ENCODE results near the gene PSMD1.

DNA sequence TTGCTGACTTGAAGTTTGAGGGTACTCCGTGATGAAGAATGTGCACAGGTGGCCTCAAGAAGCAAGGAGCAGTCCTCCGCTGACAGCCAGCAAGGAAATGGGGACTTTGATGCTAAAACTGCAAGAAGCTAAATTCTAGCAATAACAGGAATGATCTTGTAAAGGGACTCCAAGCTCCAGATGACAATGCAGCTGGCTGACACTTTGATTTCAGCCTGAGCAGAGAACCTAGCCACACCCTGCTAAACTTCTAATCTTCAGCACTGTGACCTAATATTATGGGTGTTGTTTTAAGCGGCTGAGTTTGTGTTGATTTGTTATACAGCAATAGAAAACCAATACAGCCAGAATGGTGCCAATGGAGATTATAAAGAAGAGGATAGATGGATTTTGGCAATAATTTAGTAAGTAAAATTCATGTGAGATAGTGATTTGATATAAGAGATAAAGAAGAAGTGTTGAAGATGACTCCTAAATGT lies 196.7 kb upstream of the SPHKAP start:
- PRO-cap: no peak

DNA sequence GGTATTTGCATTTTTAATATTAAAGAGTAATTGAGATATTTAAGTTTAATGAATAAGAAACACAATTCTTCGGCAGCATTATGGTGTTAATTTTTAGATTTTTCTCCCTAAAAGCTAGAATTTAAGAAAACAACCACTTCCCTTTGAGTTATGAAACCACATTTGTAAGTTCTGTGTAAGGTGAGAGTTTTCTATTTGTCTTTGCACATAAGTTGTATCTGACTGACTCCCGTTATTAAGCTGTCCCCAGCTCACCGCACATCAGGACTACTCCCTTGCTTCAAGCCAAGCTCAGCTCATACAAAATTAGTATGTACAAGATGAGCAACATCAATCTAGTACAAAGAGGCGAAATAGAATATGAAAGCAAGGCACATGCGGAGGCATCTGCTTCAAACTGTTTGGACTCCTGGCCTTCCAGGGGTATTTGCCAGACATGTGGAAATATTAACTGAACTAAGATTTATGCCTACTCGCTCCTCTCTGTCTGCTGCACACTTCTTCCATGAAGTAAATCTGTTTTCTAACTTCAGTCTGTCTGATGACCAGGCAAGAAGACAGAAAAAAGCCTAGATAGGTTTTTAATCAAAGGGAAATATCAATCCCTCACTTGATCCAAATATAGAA lies 499.9 kb downstream of the PID1 start:
- PRO-cap: no peak

GRCh38 chr2:229113929-229115257 lies 156.7 kb downstream of the PID1 start:
- PRO-cap: no peak

DNA sequence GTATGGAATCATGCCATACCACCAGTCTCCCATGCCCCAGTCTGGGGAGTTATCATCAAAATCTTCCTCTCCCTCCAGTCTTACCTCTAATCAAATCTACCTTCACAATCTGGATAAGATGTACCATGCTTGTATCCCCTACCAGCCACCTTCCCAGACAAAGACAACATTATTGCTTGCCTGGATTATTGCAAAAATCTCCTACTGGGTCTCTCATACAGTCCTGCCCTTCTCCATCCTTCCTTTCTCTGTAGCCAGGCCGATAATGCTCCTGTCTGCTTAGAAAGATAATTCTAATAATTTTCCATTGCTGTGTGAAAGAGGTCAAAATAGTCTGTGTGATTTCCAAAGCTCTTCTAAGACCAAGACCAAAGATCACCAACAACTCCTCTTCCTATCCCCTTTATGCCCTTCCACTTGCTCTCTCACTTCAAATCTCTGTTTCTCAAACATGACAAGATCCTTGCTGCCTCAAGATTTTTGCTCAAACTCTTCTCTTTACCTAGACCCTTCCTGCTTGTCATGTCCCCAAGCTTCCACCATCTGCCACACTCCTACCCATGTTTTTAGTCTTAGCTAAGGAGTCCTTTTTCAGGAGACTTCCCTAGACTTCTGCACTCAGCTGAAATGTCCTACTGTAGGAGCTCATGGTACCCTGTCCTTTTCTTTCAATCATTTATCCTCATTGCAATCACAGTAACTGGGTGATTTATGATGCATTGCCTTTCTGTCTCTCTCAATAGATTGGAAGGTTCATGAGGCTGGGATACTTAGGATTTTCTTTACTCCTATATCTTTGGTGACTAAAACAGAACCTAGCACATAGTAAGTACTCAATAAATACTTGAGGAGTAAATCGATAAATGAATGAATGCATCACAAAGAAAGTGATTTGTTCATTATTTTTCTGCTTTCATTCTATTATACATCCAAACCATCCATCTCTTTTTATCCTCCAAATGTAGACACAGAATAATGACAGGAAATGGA lies 153.5 kb downstream of the PID1 start:
- PRO-cap: no peak

- PRO-cap: no peak
These were observed 77.9 kb downstream of the PID1 start for GRCh38 chr2:229193118-229193686.

DNA sequence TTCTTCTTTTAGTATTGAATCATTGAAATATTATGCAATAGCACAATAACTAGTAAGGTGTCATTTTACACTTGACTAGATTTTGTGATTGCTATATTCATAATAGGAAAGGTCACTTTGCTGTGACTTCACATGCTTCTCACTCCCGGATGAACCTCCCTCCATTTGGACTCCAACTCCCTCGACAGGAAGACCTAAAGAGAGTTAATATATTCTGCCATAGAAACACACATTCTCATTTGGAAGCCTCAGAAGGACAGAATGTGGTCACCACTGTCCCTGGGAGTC lies 29.8 kb upstream of the PID1 start:
- PRO-cap: no peak

- PRO-cap: no peak
These were observed 68.4 kb upstream of the PID1 start for GRCh38 chr2:229339580-229339836.

DNA sequence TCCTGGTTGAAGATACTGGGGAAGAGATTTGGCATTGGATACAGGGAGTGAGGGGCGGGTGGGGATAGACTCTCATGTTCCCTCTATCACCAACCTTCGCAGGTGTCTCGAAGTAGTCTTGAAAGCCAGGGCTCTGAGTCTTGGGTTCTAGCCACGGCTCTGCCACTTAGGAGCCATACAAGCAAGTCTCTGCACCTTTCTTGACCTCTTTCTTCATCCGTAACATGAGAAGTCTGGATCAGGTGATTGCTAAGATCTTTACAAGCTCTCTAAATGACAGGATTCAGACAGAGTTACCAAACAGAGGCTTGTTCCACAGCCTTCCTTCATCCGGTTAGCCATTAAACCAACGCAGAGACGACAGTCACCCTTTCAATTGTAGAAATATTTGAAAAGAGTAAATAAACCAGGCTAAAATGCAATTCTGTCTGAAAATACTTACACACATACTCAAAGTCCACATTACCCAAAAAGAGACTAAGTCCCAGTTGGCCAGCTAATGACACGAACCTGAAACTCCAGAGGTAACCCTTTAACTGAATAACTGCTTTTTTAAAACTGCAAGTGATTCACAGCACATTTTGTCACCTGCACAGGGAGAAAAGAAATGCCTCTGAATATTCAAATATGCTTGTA lies 38.5 kb upstream of the DNER start:
- PRO-cap: no peak

DNA sequence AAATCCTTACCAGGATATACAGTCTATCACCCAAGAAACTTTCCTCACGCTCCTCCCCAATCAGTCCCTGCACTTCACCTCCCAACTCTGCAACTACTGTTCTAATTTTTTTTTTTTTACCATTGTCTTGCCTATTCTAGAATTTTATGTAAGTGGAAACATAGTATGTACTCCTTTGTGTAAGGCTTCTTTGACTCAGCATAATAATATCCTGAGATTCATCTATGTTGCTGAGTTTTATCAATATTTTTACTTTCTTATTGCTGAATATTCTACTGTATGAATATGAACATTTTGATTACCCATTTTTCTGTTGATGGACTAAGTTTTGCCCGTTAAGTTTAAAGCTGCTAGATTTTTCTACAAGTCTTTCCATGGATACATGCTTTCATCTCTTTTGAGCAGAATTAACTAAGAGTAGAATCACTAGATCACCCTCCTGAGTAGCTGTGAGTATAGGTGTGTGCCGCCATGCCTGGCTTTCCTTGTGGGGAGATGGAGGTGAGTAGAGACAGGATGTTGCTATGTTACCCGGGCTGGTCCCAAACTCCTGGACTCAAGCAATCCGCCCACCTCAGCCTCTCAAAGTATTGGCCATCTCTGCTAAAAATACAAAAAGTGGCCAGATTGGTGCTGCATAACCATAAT lies 28.3 kb downstream of the TRIP12 start:
- PRO-cap: no peak

GRCh38 chr2:230202398-230203166 lies 17.2 kb downstream of the SP110 start:
- PRO-cap: no peak

- PRO-cap: no peak
These were observed 16.5 kb downstream of the SP110 start for GRCh38 chr2:230203167-230203777.

DNA sequence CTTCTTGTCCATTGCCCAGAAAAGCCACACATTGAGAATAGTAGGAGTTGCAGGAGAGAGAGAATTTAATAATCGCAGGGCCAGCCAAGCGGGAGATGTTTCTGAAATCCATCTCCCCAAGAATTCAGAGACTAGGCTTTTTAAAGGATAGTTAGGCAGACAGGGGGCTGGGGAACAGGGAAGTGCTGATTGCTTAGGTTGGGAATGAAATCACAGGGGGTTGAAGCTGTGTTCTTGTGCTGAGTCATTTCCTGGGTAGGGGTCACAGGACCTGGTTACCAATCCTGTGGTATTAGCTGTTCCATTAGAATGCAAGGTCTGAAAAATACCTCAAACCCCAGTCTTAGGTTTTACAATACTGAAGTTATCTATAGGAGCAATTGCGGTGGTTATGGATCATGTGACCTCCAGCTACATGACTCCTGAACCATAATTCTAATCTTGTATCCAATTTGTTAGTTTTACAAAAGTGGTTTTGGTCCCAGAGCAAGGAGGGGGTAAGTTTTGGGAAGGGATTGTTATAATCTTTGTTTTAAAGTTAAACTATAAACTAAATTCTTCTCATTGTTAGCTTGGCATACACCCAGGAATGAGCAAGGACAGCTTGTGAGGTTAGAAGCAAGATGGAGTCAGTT lies 4.6 kb downstream of the SP140 start:
- PRO-cap: no peak

- PRO-cap: no peak
These were observed 36.8 kb downstream of the SP140 start for GRCh38 chr2:230262322-230262779.

DNA sequence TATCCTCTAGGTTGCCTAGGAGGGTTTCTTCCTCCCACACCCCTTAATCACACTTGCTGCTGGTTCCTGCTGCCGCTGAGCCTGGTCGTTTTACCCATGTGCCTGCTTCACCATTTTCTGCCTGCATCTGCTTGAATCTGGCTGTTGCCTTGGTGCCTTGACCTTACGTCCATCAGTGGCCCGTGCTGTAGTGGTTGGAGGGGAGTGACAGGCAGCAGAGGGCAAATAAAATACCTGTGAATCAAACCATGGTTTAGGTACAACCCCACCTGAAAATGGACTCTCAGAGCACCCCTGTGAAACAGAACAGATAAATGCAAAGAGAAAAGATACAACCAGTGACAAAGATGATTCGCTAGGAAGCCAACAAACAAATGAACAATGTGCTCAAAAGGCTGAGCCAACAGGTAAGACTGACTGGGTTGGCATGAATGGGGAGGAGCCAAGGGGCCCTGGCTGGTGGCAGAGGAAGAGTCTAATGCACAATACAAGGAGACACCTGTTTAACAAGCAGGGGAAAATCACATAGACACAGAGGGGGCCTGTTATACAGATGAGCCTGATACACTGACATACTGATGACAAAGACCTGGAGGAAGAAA lies 33.4 kb downstream of the SP100 start:
- PRO-cap: no peak

GRCh38 chr2:230725123-230726088 lies 12.8 kb downstream of the CAB39 start:
- PRO-cap: no peak

GRCh38 chr2:230737696-230738199 lies 25.1 kb downstream of the CAB39 start:
- PRO-cap: no peak

DNA sequence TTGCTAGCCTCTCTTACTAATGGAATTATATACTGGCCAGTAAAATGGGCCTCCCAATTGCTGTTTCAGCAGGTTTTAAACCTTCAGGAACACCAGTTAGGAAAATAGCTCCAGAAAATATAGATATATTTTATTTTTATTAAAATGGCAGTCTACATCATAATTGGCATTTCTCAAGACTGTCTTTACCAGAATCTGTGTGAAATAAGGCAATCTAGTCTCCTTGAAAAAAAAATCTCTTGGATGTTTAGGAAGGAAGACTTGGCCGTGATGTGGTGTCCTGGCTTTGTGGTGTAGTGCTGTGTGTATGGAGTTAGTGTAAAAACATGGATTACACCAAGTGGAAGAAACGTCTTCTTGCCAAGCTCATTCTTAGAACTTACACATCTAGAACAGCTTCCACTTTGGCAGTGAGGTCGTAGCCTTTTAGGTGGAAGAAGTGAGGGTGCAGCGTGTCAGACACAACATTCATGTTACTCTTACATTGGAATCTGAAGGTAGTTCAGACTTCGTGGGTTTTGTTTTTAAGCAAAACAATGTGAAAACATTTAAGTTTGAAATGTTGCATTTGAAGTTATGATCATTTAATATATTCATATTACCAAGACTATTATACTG lies 44.4 kb upstream of the ITM2C start:
- PRO-cap: no peak

- PRO-cap: no peak
These were observed 7.9 kb upstream of the PSMD1 start for GRCh38 chr2:231048778-231049193.

DNA sequence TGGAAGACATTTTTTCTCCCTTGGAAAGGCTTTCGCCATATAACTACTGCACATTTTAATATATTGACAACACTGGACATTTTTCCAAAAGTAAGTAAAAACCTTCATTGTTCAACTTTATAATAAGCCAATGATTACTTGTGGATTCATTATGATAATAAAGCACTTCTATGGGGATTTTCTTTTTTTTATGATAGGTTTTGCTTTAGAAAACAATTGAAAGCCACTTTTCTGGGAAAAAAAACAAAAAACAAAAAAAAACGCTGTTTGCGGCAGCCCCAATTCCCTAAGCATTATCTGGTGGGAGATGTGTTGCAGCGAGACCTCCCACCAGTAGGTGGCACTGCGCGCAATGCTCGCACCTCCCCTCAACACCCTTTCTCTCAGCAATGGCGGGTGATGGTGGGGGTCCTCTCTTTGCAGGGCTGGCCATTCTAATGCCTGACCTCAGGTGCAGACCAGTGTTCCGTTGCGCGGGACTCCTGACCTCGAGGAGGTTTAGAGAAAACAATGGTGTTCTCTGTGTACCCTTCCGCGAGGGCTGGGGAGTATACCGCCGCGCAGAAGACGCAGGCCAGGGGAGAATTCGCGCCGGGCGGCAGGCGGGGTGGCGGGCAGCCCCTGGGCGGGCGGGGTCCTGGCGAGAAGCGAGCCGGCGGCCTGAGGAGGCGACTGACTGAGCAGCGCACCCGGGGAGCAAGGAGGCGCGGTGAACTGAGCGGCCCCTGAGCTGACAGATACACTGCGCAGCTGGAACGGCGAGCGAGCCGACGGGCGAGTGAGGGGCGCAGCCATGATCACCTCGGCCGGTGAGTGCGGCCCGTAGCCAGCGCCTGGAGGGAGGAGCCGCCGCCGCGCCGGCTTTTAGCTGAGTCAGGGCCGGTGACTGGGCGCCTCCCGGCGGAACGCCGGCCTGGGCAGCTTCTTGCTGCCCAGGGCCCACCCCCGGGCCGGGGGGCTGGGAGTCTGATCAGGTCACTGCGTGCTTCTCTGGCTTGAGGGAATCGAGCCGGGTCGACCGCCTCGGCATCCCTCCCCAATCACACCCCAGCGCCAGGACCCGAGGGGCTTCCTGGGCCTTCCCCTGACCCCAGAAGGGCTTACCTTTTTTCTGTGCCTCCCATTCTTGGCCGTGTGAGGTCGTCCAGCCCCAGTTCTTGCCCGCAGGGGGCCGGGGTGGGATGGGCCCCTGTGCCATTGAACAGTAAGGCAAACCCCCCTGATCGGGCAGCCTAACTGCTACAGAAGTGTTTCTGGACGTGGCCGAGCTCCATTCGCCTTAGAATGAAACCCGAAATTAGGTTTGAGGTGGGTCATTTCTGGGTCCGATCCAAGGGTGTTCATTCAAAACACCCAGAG lies at the start of gene PSMD1:
TSS of gene PSMD1 (plus strand) at position 635 of the 1,359 bp plus-strand sequence.
- PRO-cap: unidirectional peak, plus-strand start at position 643 of the sequence

- PRO-cap: no peak
These were observed 13.8 kb upstream of the HTR2B start for GRCh38 chr2:231138678-231139069.